ENCODE measurements around the gene KLF6.

DNA sequence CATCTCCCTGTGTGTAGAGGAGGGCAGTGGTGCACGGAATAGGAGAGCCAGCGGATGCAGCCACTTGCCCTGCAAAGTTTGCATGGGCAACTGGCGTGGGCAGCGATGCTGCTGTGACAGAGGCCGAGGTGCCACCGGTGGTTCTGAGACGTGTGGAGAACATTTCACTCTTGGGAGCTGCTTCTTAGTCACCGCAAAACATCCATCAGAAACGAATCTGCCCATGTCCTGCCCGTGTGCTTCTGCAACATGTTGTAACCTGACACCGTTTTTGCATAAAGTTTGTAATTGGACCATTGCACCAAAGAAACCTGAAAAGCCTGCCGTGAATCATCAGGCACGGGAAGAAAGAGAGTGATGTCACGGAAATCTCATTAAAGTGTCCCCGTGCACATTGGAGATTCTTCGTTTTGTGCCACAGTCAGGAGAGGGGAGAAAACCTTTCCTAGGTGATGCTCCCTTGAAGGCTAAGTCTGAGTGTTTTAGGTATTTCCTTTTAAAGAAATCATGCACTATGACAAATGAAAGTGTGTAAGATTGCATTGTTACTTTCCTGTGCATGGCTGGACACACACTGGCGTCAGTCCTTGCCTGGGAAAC is 302.7 kb downstream of the KLF6 start:
- PRO-cap, 3 experiments: peak in 3 of 3 experiments; most common plus-strand start position 412 of the sequence (in 1); most common minus-strand start position 219 of the sequence (in 2)
- RAMPAGE, long total RNA, 4 experiments: no peak in any of the 4 experiments
- RRBS: no CpG with 5 or more reads among the region's 17 CpGs

- PRO-cap, 3 experiments: no peak in any of the 3 experiments
- RAMPAGE, long total RNA, 4 experiments: no peak in any of the 4 experiments
- RRBS: no CpG with 5 or more reads among the region's 6 CpGs
Observed at GRCh38 chr10:3484561-3484914, 300.5 kb downstream of the KLF6 start.

DNA sequence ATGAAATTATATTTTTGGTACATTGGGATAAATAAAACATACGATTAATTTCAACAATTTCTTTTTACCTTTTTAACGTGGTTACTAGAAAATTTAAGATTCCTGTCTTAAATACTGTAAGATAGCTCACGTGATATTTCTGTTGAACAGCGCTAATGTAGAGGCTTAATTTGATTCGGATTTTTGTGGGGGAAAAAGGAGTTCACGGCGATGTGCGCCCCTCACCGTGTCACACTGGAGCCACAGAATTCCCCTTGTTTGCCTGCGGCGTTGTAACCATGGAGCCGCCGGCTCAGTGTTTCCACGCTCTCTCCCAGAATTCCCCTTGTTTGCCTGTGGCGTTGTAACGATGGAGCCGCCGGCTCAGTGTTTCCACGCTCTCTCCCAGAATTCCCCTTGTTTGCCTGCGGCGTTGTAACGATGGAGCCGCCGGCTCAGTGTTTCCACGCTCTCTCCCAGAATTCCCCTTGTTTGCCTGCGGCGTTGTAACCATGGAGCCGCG is 228.9 kb downstream of the KLF6 start:
- PRO-cap, 3 experiments: no peak in any of the 3 experiments
- RAMPAGE, long total RNA, 4 experiments: no peak in any of the 4 experiments
- RRBS: no CpG with 5 or more reads among the region's 29 CpGs

- PRO-cap, 3 experiments: no peak in any of the 3 experiments
- RAMPAGE, long total RNA, 4 experiments: no peak in any of the 4 experiments
- RRBS: no CpG with 5 or more reads among the region's 12 CpGs
Observed at GRCh38 chr10:3671527-3672213, 113.3 kb downstream of the KLF6 start.

DNA sequence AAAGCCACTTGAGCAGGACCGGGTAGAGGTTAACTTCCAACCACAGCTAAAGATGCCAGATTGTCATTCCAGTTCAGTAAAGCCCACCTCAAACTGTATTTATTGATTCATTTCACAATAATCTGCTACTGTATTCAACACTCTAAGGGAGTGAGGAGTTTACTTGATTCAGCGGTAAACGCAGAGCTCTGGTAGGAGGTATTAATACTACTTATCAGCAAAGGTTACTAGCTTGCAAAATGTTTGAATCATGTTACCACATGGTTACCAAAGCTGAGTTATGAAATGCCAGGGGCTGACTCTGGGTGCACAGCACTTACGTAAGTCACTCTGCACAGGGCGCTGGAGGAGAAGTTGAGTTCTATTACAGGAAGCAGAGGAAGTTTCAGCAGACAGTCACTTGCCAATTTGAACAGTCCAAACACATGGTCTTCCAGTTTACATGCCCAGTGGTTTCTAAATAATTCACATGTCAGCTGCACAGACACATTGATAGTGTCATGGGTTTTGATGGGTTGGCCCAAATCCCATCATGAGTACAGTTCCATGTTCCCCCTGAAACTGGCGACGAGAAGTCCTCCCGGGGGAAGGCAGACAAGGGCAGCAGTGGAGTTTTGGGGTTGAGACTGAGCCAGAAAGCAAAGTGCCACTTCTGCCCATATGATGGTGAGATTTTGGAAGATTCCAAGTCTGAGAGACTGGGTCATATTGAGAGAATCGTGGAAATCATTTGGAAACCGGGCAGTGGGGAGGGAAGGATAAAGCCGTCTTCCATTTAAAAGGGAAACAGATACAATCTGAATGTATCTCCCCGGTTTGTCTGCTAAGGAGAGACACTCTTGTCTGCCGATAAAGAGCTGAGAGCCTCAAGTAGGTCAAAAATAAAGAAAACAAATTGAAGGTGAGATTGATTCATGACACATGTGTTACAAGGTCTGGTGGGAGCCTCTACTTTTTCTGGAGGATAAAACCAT is 64.3 kb downstream of the KLF6 start:
- PRO-cap, 3 experiments: peak in 2 of 3 experiments; most common plus-strand start position 328 of the sequence (in 1)
- RAMPAGE, long total RNA, 4 experiments: no peak in any of the 4 experiments
- RRBS: 96% methylated on average over 3 of the region's 13 CpGs

DNA sequence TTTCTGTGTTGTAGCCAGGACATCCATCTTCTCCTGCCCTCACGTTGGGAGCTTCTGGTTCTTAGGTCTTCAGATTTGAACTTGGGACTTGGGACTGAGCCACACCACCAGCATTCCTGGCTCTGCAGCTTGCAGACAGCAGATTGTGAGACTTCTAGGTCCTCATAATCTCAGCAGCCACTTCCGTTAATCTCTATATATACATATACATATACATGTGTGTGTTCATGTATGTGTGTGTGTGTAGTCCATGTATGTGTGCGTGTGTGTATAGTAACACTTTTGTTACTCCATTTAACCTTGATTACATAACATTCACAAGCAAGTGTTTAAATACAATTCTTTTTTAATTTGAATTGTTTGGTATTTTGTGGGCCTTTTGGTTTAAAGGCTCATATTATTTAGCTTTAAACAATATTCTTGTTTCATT is 42.7 kb downstream of the KLF6 start:
- PRO-cap, 3 experiments: no peak in any of the 3 experiments
- RAMPAGE, long total RNA, 4 experiments: no peak in any of the 4 experiments
- RRBS: no CpG with 5 or more reads among the region's 3 CpGs

- PRO-cap, 3 experiments: no peak in any of the 3 experiments
- RAMPAGE, long total RNA, 4 experiments: no peak in any of the 4 experiments
- RRBS: no CpG with 5 or more reads among the region's 6 CpGs
Observed at GRCh38 chr10:3761223-3761639, 23.8 kb downstream of the KLF6 start.

DNA sequence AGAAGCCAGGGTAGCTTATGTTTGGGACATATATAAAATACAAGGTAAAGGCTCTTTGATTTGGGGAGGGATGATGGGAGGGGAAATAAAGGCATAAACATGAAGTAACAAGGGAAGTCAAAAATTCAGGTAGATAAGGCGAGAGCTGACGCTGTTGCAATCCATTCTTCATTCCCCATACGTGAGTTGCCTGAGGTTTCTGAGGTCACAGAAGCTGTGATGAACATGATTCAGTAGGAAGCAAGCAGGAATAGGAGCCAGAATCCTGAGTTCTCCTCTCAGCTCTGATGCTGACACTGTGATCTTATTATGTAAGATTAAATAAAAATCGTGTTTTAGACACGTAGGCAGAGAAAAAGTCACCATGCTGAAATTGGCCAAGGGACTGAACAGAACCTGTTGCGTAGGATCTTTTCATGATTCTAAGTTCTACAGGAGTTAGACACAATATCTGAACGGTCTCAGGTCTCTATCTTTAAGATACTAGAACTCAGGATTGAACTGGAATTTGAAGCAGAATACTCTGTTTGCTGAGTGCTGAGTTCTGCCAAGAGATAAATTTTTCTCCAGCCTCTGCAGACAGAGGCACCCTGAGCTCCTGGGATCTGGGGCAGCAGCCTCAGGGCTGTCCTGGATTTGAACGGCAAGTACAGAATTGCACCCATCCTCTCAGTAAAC is 21.0 kb downstream of the KLF6 start:
- PRO-cap, 3 experiments: no peak in any of the 3 experiments
- RAMPAGE, long total RNA, 4 experiments: no peak in any of the 4 experiments
- RRBS: no CpG with 5 or more reads among the region's 8 CpGs

DNA sequence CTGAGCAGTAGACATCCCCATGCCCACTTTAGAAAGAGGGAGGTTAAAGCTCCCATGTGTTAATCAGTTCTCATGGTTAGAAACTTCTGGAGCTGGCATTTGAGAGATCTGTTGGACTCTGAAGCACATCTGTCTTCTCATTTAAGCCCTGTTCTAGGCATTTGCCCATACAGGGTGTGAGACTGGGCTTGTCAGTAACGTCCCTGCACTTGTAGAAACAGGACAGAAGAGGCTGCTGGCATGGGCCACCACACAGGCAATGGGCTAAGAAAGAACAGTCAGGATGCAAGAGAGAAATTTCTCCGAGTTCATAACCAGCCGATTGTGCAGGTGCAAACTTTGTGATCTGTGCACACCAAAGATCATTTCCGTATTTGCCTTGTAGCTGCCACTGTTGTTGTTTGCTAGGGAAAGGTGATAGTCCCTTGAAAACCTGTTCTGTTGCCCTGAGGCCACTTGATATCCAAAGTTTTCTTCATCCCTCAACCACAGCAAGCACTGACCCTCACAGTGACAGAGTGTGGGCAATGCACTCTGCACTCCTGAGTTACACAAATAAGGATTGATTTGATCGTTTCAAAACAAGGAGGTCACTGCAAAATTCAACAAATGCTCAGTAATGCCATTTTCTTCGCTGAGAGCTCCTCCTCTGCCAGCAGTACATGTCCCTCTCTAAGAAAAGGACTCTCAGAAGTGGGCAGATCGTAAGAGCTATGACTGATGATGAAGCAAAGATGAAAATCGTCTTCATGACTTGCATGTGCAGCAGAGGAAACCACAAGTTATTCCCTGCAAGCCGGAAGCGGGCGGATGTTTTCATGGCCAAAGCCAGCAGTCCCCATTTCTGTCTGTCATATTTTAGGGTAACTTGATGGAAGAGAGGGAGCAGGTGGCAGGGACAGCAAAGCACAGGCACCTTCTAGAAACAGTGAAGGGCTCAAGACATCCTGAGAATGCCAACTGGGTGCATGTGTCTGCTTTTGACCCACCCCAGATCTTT is 20.2 kb downstream of the KLF6 start:
- PRO-cap, 3 experiments: no peak in any of the 3 experiments
- RAMPAGE, long total RNA, 4 experiments: no peak in any of the 4 experiments
- RRBS: no CpG with 5 or more reads among the region's 11 CpGs

- PRO-cap, 3 experiments: no peak in any of the 3 experiments
- RAMPAGE, long total RNA, 4 experiments: no peak in any of the 4 experiments
- RRBS: no CpG with 5 or more reads among the region's 2 CpGs
Observed at GRCh38 chr10:3776314-3776654, 8.7 kb downstream of the KLF6 start.

DNA sequence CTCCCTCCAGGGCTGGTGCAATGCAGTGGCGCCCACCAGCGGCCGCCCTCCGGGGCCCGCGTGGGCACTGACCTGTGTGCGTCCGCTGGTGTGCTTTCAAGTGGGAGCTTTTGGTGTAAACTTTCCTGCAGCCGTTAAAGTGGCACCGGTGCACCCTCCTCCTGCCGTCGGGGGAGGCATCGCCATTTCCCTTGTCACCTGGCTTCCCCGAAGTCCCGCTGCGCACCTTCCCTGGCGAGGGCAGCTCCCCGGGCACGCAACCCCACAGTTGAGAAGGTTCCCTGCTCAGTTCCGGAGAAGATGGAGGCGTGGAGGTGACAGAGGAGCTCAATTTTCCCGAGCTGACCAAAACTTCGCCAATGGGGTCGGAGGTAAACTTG is 3.5 kb downstream of the KLF6 start:
- PRO-cap, 3 experiments: no peak in any of the 3 experiments
- RAMPAGE, long total RNA, 4 experiments: no peak in any of the 4 experiments
- RRBS: 80% methylated on average over 18 of the region's 24 CpGs

GRCh38 chr10:3784573-3785460 is at the start of gene KLF6:
Gene KLF6 (minus strand): TSS chr10:3785209.
- PRO-cap, 3 experiments: peak in 3 of 3 experiments; most common plus-strand start chr10:3784682 (in 1); most common minus-strand start chr10:3784666 (in 2)
- RAMPAGE, long total RNA, 4 experiments: start-site peak on the minus strand in 4 of 4 experiments, at chr10:3785182-3785239 at its widest, 58 to 496 reads per replicate
- RRBS: 1% methylated on average over 50 of the region's 94 CpGs

GRCh38 chr10:3805625-3806351 is 20.8 kb upstream of the KLF6 start:
- PRO-cap, 3 experiments: no peak in any of the 3 experiments
- RAMPAGE, long total RNA, 4 experiments: no peak in any of the 4 experiments
- RRBS: 24% methylated on average over 2 of the region's 11 CpGs

GRCh38 chr10:3811169-3812119 is 26.4 kb upstream of the KLF6 start:
- PRO-cap, 3 experiments: peak in 1 of 3 experiments; most common plus-strand start chr10:3811635 (in 1); most common minus-strand start chr10:3811573 (in 1)
- RAMPAGE, long total RNA, 4 experiments: no peak in any of the 4 experiments
- RRBS: no CpG with 5 or more reads among the region's 11 CpGs

DNA sequence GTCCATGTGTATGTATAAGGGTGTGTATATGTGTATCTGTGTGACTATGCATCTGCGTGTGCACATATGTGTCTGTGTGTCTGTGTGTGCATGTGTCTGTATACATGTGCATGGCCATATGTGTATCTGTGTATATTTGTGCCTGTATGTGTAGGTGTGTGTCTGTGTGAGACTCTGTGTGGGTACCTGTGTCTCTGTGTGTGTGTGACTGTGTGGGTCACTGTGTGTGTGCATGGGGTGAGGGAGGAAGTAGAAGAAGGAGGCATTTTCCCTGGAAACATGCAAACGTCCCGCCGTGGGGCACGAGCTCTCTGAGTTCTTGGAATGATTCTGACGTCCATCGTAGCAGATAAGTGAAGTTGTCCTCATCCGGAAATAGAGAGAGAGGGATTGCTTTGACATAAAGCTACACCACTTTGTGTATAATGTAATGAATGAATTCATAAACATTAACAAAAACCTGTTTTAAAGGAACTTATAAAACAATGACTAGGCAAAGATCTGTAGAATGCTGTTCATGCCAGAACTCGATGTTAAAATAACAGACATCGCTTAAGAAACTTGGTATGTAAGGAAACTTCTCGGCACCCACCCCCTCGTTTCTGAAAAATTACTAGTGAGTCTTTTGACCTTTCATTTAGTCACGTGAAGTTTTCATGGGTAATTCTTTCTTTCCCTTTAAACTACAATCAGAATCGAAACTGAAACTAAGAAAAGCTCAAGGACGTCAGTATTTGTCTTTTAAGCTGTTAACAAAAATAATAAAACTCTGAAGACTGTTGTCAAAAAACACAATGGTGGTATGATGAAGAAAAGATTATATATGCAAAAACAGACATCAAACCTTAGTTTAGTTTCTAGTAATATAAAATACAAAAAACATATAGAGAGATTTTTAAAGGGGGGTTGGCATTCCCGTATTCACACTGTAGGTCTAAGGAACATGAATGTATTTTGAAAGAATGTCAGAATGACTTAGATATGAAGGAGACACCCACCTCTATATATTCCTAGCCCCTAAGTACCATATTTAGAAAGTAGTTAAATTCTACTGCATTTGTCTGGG is 43.7 kb upstream of the KLF6 start:
- PRO-cap, 3 experiments: peak in 2 of 3 experiments; most common plus-strand start position 265 of the sequence (in 1); most common minus-strand start position 604 of the sequence (in 2)
- RAMPAGE, long total RNA, 4 experiments: no peak in any of the 4 experiments
- RRBS: no CpG with 5 or more reads among the region's 16 CpGs

DNA sequence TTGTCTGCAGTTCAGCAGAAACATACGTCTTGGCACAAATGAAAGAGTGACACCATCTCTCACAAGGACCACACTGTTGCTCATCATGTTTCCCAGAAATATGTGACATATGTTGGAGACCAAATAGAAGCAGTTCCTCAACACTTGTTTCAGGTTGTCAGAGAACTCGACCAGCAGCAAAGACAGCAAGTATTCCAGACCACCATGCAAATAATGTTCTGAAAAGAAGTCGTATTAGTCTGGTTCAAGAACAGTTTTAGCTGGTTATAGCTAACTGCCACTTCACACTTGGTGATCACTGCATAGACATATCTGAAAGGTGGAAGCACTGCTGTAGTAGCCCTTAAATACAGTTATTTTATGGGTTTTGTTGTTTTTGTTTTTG is 81.4 kb upstream of the KLF6 start:
- PRO-cap, 3 experiments: no peak in any of the 3 experiments
- RAMPAGE, long total RNA, 4 experiments: no peak in any of the 4 experiments
- RRBS: no CpG with 5 or more reads among the region's 3 CpGs

GRCh38 chr10:3886519-3887630 is 101.9 kb upstream of the KLF6 start:
- PRO-cap, 3 experiments: peak in 3 of 3 experiments; most common plus-strand start chr10:3886866 (in 2); most common minus-strand start chr10:3887084 (in 3)
- RAMPAGE, long total RNA, 4 experiments: no peak in any of the 4 experiments
- RRBS: 0% methylated on average over 3 of the region's 17 CpGs

- PRO-cap, 3 experiments: no peak in any of the 3 experiments
- RAMPAGE, long total RNA, 4 experiments: no peak in any of the 4 experiments
- RRBS: no CpG with 5 or more reads among the region's 4 CpGs
Observed at GRCh38 chr10:3898806-3899185, 113.8 kb upstream of the KLF6 start.

DNA sequence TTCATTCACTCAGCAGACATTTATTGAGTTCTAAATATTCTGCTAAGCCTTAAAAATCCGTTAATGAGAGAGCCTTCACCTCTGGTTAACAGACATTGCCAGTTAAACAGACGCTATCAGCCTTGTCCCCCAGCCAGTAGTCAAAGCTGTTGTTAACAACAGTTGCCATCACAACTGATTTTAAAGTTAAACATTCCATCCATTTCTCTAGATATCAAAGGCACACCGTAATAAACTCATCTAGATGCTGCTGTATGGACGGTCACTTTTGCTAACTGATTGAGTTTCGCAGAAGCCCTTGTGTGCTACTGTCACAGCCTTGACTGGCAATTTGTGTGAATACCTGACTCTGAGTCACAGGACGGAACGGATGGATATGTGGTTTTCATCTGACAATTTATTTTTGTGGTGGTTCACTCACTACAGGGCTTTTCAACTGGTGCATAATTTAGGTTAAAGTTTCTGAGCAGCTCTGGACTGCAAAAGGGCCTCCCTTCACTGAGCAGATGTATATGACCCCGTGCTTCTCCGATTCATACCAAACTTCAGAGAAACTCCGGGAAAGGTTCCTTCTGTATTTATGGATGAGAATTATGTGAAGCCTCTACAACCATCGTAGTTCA is 160.8 kb upstream of the KLF6 start:
- PRO-cap, 3 experiments: no peak in any of the 3 experiments
- RAMPAGE, long total RNA, 4 experiments: no peak in any of the 4 experiments
- RRBS: no CpG with 5 or more reads among the region's 11 CpGs

GRCh38 chr10:4131905-4132316 is 346.9 kb upstream of the KLF6 start:
- PRO-cap, 3 experiments: no peak in any of the 3 experiments
- RAMPAGE, long total RNA, 4 experiments: no peak in any of the 4 experiments
- RRBS: no CpG with 5 or more reads among the region's 3 CpGs